Jurkat, Clone E6-1 (cell line): ENCODE measurements around the genes ANKRD30A and RET.

DNA sequence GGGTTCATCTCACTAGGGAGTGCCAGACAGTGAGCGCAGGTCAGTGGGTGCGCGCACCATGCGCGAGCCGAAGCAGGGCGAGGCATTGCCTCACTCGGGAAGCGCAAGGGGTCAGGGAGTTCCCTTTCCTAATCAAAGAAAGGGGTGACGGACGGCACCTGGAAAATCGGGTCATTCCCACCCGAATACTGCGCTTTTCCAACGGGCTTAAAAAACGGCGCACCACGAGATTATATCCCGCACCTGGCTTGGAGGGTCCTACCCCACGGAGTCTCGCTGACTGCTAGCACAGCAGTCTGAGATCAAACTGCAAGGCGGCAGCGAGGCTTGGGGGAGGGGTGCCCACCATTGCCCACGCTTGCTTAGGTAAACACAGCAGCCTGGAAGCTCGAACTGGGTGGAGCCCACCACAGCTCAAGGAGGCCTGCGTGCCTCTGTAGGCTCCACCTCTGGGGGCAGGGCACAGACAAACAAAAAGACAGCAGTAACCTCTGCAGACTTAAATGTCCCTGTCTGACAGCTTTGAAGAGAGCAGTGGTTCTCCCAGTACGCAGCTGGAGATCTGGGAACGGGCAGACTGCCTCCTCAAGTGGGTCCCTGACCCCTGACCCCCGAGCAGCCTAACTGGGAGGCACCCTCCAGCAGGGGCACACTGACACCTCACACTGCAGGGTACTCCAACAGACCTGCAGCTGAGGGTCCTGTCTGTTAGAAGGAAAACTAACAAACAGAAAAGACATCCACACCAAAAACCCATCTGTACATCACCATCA, 131.1 kb upstream of the GJD4 start:
- RRBS, result no CpG with 5 or more reads among the region's 29 CpGs

DNA sequence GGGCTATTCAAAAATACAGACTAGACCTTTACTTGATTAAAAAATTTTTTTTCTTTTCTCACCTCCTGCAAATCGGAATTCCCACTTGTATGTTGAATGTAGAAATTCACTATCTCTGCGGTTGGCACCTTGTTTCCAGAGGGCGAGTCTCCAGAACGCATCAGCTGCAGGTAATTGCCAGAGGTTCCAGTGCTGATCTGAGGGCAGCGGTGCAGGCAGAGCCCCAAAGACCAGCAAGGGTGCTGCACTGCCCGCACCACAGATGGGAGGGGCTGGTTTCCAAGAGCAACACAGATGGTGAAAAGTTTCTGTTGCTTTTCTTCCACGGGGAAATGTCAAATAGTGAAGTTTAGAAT, 2.3 kb upstream of the FZD8 start:
- RRBS, result no CpG with 5 or more reads among the region's 7 CpGs

GRCh38 chr10:37125225-37126041, at the start of gene ANKRD30A:
TSS of gene ANKRD30A (plus strand) at chr10:37125598.
- RRBS, result 23% methylated on average over 3 of the region's 55 CpGs

- RRBS, result no CpG with 5 or more reads among the region's 3 CpGs
Observed at GRCh38 chr10:42125006-42125206, 513.5 kb downstream of the ZNF33B start.

DNA sequence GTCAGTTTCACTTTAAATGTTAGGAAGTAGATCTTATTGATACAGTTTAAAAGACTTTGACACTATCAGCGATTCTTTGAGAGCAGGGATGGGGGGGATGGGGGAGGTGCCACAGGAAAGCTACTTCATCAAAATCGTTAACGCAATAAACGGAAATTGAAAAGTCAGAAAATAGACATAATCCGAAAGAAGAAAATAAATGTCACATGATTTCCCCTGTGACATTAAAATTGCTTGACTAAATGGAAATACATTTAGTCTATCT, 441 bp upstream of the ZNF33B start:
- RRBS, result no CpG with 5 or more reads among the region's 5 CpGs

DNA sequence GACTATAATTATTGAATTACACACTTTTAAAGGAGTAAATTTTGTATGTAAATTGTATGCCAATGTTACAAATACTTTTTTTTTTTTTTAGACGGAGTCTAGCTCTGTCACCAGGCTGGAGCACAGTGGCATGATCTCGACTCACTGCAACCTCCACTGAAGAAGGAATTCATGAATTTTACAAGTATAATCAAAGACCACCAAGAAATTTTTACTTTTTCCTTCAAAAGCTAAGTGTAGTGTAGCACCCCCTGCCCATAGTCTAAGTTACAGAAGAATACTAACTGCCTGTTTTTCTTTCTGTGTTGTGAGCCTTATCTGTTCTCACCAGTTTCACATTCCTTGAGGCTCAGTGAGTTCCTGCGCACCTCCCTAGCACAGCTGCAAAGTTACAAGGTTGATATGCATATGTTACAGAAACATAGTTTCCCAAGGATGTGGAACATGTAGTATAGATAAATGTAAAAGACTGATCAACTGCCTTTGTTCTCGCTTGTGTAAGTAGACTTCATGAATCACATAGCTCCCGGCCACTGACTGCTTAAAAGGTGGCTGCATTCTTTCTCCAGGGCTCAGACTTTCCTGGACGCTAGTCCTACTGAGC, 6.6 kb upstream of the ZNF33B start:
- RRBS, result no CpG with 5 or more reads among the region's 6 CpGs

- RRBS, result 11% methylated on average over 9 of the region's 41 CpGs
Observed at GRCh38 chr10:42753526-42754029, 29.0 kb upstream of the BMS1 start.

GRCh38 chr10:42817325-42817809, 34.8 kb downstream of the BMS1 start:
- RRBS, result no CpG with 5 or more reads among the region's 5 CpGs

GRCh38 chr10:43053837-43054154, 23.1 kb upstream of the RET start:
- RRBS, result no CpG with 5 or more reads among the region's 6 CpGs

GRCh38 chr10:43076831-43077698, at the start of gene RET:
TSS of gene RET (plus strand) at chr10:43077069.
- RRBS, result 19% methylated on average over 88 of the region's 122 CpGs

DNA sequence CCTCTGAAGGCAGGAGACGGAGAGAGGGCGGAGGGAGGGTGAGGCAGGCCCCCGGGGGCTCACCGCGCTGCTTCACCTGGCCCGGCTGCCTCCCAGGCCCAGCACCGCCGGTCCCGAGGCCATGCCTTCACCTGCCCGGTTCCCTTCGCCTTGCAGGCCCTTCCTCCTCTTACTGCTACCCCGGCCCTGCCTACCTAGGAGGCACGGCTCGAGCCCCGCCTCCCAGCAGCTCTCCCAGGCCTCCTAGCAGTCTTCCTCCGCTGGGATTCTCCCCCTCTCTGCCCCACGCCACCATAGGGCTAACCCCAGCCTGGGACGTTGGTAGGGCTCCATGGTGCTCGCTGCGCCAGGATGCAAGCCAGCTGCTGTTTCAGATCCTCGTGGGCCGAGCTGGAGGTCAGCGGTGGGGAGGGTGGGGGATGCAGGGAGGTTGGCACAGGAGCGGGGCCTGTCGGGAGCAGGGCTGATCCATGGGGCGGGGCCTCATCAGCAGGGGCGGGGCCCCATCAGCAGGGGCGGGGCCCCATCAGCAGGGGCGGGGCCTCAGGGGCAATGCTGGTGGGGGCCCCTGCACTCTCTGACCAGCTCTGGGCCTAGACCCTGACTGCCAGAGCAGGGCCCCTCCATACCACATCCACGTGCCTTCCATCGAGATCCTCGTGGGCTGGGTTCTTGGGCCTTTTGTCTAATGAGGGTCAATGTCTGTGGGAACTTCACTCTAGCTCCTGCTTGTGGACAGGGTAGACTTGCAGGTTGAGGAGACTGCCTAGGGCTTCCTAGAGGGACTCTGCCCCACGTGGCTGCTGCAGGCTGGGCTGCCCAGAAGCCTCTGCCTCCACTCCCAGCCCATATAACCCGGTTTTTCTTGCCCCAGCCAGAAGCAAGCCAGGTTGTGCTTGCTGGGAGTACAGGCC, 63.2 kb downstream of the RASGEF1A start:
- RRBS, result no CpG with 5 or more reads among the region's 34 CpGs

- RRBS, result no CpG with 5 or more reads among the region's 9 CpGs
Observed at GRCh38 chr10:43299394-43300096, 32.7 kb upstream of the RASGEF1A start.

DNA sequence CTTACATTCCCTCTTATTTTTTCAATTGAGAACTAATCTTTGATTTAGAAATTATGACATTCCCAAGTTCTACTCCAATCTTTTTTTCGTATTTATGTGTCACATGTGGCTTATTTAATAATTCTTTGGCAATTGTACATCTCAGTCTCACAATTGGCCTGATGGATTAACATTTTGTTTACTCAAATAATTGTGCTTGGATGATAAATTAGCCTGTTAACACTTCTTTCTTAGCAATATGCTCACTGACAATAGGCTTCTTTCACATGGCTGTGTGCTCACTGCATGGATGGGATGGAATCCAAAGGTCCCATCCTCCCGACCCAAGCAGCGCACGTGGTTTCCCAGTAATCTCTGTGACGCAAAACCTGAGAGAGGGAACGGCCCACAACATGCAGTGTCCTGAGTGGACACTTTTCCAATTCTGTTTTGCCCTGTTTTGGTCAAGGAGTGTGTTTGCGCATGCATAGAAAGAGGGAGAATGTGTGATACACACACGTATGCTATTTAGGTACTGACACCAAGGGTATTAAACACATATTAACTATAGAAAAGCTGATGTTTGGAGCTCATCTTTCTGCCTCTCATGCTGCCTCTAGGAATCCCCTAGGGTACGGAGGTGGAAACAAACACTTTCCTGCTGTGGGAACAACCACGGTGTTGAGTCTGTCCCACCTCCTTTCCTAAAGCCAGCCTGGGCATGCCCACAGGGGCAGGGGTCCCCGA, 42.1 kb upstream of the RASGEF1A start:
- RRBS, result no CpG with 5 or more reads among the region's 11 CpGs

GRCh38 chr10:43315580-43316053, 48.8 kb upstream of the RASGEF1A start:
- RRBS, result 74% methylated on average over 3 of the region's 12 CpGs

- RRBS, result 83% methylated on average over 8 of the region's 30 CpGs
Observed at GRCh38 chr10:43322724-43323340, 48.6 kb upstream of the FXYD4 start.

- RRBS, result no CpG with 5 or more reads among the region's 15 CpGs
Observed at GRCh38 chr10:43437296-43437608, 341 bp downstream of the ZNF487 start.

DNA sequence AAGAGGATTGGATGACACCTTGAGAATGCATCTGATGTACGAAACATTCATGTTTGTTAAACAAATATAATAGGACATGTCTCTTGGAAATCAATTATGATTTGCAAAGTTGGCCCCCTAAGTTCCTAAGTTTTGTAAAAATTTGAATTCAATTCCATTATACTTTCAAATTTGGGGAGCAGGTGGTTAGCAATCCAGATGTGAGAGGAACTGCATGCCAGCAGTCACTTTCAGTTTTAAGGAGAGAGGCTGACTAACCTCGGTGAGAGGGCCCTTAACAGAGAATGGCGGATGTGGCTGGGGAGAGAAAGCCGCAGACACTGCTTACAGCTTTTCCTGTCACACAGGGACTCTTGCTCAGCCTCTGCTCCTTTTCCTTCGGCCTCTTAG, 167.5 kb upstream of the ZNF32 start:
- RRBS, result no CpG with 5 or more reads among the region's 5 CpGs

DNA sequence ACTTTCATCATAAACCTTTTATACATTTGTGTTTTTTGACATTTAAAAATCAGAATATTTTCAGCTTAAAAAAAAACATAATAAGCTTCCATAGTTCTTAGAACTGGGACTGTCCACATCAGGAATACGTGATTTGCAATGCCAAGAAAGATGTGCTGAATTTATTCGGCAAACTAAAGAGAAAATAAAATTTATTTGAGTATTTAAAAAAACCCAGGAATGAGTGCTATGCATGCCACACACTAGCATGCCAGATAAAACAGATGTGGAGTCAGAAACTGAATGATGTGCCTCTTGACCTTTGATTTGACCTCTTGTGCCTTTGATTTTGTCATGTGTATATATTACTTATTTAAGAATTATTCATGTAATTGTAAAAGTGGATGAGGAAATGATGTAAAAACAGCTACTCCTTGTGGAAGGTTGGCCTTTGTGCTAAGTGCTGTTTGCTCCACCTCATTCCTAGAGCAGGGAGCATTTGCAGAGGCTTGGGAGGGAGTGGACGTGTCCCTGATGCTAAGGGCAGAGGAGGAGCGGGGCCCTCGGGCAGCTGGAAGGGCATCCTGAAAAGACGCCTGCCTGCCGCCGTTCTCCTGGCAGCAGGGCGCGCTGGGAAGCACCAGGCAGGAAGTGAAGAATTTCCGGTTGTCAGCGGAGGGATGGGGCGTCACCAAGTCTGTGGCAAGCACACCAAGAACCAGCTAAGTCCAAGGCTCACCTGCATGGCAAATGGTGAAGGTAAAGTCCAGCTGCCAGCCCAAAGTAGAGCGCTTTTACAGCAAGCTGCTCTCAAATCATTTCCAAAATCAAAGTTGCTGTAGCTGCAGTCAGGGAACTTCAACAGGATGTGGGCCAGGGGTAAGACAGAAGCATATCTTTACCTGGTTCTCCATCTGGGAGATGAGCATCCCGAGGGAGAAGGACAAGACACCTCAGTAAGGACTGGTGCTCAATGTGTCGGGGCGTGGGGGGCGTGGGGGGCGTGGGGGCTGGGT, 197.6 kb upstream of the ZNF32 start:
- RRBS, result no CpG with 5 or more reads among the region's 19 CpGs

DNA sequence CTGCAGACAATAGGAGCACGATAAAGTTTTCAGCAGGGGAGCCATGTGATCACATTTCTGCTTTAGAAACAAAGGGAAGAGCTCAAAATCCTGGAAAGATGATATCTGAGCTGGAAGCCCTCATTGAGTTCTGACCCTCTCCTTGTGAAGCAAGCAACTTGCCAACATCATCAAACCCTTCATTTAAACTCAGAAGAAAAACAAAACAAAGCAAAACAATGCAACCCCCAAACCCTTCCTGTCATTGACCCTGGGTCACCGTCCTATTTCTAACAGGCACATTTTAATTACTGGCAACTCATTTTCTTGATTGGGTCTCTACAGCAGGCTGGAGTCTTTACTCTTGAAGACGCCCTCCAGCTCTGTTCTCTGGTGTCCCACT, 198.3 kb upstream of the ZNF32 start:
- RRBS, result no CpG with 5 or more reads among the region's 3 CpGs

DNA sequence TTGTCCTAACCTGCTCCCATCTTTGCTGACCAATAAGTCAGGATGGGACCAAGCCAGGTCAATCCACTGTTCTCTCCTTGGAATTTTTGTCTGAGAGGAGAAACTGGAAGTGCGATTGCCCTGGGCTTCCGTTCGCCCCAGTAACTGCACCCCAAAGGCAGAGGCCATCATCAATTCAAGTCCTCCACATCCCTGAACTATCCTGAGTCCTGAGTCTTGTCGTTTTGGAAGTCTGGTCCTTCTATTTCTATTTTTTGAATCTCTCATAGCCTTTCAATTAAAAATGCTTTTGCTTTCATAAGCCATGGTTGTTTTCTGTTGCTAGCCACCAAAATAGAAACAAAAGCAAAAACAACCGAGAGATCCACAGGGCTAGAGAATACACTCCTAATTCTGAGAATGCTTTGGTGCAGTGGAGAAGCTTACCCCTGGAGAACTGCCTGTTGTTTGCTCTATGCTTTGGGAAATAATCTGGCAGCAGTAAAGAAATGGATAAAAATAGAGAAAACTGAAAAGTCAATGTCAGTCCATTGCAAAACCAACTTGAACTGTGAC, 368.1 kb upstream of the ZNF32 start:
- RRBS, result no CpG with 5 or more reads among the region's 5 CpGs